Metastatic Breast Carcinoma in the Ovary (tissue), 3 donors: Measurements from ENCODE around the genes SETD2, COL7A1 and SLC26A6.

GRCh38 chr3:47121180-47122477 is 42.3 kb downstream of the SETD2 start:
- PRO-cap, 3 experiments, result no peak in any of the 3 experiments

DNA sequence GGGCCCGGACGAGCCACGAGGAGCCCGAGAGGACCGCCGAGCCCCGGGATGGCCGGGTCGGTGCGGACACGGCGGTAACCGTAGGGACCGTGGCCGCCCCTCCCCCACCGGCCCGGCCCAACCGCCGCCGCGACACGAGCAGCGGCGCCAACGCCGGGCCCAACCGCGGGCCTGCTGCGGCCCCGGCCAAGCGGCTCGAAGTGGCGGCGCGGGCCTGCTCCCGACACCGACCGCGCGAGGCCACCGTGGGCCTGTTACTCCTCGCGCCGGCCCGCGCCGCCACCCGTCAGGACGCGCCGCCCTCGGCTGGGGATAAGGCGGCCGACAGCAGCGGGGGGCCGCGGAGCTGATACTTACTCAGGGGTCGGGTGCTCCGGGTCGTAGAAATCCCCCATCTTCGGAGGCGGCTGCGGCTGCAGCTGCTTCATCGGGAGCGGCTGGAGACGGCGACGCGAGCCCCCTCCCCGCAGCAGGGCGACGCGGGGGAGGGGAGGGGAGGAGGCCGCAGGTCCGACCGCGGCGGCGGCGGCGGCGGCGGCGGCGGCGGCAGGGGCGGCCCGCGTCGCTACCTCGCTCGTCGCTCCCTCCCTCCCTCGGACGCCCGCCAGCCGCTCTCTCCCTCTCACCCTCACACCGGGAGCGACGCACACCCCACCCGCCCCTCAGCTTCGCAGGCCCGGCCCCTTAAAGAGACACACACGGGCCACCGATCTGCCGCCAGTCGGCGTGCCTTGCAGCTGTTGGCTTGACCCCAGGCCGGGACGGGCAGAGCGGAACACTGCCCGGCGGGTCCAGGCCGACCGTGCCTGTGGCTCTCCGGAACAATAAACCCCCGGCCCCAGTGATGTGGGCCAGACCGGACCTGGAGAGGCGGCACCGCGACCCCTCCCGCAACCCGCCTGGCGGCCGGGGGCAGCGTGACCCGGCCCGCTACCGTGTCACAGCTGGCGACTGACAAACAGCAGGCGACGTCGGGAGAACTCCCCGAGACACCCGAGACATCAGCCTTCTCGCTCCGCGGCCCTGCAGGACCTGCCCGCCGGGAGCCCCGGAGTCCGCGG is at the start of gene SETD2:
SETD2 (minus strand) TSS at position 617 of the 1,061 bp plus-strand sequence.
- PRO-cap, 3 experiments, result peak in 3 of 3 experiments; most common plus-strand start position 720 of the sequence (in 3); most common minus-strand start position 595 of the sequence (in 3)

- PRO-cap, 3 experiments, result no peak in any of the 3 experiments
These were observed 54.5 kb downstream of the KIF9 start for GRCh38 chr3:47228010-47228498.

GRCh38 chr3:47412403-47413483 is 31.9 kb downstream of the PTPN23 start:
- PRO-cap, 3 experiments, result no peak in any of the 3 experiments

- PRO-cap, 3 experiments, result no peak in any of the 3 experiments
These were observed 2.3 kb upstream of the ELP6 start for GRCh38 chr3:47515798-47516268.

DNA sequence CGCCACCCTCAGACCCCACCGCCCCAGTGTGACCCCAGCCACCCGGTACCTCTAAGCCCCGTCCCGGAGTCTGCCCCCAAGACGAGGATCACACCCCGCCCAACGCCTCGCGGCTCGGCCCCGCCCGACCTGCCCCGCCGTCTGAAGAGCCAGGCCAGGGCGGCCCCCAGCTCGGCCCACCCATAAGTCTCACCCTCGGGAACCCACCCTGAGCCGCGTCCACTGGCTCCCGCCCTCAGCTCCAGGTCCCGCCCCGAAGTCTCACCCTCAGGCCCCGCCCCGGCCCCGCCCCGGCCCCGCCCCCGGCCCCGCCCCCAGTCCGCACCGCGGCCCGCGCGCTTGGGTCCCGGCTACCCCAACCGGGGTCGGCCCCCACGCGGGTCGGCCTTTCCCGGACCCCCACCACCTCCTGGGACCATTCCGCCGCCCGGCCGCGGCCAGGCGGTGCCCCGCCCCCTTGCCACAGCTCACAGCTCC is 587 bp downstream of the CSPG5 start:
- PRO-cap, 3 experiments, result no peak in any of the 3 experiments

DNA sequence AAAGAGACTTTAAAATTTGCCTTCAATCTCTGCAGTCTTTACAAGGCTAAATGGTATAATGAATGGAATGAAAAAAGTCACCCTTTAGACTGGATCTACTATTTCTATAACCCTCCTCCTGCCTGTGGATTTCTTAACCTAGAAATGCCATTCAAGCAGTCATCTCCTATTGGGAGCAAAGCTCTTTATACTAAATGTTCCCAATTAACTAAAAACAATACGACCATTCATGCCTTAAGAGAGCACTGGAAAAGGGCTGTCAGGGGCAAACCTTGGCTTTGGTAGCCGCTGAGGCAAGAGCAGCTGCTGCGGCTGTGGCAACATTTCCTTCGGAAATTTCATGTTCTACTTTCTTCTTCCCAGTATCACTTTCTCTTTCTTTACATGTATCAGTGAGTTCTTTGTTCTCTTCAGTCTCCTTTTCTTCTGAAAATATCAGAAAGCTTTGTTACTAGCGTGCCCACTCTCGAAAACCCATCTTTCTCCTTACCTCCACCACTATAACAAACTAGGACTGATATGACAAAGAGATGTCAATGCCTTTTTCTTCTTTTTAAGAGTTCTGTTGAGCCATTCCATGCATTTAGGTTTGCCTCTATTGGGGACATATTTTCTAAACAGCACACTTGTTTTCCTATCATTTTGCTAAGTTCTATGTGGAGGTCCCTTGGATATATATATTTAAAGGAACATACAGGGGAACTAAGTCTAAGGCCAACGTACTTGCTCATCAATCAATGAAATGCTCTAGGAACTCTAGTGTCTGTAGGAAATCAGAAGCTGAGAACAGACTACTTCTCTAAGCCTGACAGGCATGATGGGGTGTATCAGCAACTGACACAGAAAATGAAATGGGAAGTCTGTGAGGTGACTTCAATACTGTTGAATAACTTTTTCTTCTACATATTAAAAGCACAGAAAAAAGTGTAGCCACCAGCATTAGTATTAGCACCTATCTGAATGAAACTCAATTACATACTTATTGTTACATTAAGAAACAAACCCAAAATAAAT is 56.6 kb upstream of the CSPG5 start:
- PRO-cap, 3 experiments, result no peak in any of the 3 experiments

GRCh38 chr3:47710314-47710887 is 71.3 kb downstream of the SMARCC1 start:
- PRO-cap, 3 experiments, result no peak in any of the 3 experiments

DNA sequence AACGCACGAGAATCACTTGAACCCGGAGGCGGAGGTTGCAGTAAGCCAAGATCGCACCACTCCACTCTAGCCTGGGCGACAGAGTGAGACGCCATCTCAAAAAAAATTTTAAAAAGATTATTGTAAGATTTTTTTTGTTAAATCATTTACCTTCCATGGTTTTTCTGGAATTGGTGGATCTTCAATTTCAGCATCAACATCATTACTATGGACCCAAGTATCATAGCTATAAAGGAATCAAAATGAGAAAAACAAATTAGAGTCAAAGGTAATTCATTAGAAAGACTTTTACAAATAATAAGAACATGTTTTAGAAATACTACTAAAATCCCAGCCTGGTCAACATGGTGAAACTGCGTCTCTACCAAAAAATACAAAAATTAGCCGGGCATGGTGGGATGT is 67.4 kb downstream of the SMARCC1 start:
- PRO-cap, 3 experiments, result no peak in any of the 3 experiments

DNA sequence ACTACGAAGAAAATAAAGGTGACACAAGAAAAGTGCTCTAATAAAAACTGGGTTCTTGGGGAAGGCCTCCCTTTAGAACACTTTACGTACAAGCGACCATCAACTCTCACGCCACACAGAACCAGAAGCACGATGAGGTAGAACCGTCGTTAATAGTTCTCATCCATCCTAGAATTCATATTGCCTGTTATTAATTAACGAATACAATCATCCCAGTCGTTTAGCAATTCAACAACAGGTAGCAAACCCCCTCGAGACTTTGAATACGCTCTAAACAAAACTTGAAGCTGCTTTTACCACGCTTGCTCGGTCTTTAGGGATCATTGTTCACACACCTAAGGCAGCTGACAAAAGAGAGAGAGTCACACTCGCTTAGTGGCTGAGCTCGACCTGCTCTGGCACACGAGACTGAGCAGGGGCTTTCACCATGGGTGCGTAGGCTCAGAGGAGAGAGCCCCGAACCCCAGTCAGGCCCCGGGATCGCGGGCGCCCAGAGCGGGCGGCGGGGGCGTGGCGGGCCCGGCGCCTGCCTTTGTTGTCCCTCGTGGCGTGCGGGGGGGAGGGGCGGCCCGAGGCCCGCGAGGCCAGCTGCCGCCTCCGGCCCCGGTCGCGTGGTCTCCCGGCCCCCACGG is 620 bp downstream of the SMARCC1 start:
- PRO-cap, 3 experiments, result peak in 3 of 3 experiments; most common plus-strand start position 323 of the sequence (in 1); most common minus-strand start position 504 of the sequence (in 3)

DNA sequence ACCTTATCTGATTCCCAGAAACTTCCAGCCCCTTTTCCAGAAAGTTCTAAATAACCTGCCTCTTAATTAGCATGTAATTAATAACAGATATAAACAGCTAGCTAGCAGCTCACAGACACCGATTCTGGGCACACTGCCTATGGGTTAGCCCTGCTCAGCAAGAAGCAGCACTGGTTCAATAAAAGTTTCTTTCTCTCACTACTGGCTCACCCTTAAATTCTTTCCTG is 54.2 kb downstream of the MAP4 start:
- PRO-cap, 3 experiments, result peak in 1 of 3 experiments; most common plus-strand start position 118 of the sequence (in 1)

- PRO-cap, 3 experiments, result no peak in any of the 3 experiments
These were observed 2.5 kb downstream of the MAP4 start for GRCh38 chr3:48013741-48014089.

DNA sequence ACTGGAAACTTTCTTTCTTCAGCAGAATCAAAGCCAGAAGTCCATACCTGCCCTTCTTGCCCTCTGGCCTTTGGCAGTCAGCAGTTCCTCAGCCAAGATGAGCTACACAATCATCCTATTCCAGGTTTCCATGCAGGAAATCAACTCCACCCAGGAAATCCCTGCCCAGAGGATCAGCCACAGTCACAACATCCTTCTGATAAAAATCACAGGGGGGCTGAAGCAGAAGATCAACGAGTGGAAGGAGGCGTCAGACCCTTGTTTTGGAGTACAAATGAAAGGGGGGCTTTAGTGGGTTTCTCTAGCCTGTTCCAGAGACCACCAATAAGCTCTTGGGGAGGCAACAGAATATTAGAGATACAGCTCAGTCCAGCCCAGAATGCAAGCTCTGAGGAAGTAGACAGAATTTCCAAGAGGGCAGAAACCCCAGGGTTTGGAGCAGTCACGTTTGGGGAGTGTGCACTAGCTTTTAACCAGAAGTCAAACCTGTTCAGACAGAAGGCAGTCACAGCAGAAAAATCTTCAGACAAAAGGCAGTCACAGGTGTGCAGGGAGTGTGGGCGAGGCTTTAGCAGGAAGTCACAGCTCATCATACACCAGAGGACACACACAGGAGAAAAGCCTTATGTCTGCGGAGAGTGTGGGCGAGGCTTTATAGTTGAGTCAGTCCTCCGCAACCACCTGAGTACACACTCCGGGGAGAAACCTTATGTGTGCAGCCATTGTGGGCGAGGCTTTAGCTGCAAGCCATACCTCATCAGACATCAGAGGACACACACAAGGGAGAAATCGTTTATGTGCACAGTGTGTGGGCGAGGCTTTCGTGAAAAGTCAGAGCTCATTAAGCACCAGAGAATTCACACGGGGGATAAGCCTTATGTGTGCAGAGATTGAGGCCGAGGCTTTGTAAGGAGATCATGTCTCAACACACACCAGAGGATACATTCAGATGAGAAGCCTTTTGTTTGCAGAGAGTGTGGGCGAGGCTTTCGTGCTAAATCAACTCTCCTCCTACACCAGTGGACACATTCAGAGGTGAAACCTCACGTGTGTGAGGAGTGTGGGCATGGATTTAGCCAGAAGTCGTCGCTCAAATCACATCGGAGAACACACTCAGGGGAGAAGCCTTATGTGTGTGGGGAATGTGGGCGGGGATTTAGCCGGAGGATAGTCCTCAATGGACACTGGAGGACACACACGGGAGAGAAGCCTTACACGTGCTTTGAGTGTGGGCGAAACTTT is 27.4 kb downstream of the ZNF589 start:
- PRO-cap, 3 experiments, result peak in 2 of 3 experiments; most common plus-strand start position 655 of the sequence (in 2); most common minus-strand start position 488 of the sequence (in 2)

- PRO-cap, 3 experiments, result no peak in any of the 3 experiments
These were observed 11.9 kb downstream of the PLXNB1 start for GRCh38 chr3:48417655-48418784.

DNA sequence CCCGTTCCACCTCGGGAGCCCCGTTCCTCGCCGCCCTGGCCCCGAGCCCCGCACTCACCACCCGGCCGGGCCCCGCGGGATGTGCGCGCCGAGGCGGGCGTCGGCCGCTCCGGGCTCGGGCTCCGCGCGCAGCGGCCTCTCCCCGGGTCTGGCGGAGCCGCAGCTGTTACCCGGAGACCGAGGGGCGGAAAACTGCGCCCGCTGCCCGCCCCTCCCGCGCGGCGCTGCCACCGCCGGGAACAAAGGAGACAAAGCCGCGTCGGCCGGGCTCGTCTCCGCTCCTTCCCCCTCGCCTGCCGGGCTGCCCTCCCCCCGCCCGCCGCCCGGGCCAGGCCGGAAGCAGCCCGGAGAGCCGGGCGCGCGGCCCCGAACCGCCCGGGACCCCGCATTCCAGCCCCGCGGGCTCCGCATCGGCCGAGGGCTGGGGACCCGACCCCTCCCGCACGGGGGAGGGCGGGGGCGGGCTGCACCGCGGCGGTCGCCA is 649 bp downstream of the PLXNB1 start:
- PRO-cap, 3 experiments, result peak in 3 of 3 experiments; most common plus-strand start position 336 of the sequence (in 2); most common minus-strand start position 443 of the sequence (in 3)

- PRO-cap, 3 experiments, result no peak in any of the 3 experiments
These were observed 905 bp upstream of the PLXNB1 start for GRCh38 chr3:48430761-48431220.

DNA sequence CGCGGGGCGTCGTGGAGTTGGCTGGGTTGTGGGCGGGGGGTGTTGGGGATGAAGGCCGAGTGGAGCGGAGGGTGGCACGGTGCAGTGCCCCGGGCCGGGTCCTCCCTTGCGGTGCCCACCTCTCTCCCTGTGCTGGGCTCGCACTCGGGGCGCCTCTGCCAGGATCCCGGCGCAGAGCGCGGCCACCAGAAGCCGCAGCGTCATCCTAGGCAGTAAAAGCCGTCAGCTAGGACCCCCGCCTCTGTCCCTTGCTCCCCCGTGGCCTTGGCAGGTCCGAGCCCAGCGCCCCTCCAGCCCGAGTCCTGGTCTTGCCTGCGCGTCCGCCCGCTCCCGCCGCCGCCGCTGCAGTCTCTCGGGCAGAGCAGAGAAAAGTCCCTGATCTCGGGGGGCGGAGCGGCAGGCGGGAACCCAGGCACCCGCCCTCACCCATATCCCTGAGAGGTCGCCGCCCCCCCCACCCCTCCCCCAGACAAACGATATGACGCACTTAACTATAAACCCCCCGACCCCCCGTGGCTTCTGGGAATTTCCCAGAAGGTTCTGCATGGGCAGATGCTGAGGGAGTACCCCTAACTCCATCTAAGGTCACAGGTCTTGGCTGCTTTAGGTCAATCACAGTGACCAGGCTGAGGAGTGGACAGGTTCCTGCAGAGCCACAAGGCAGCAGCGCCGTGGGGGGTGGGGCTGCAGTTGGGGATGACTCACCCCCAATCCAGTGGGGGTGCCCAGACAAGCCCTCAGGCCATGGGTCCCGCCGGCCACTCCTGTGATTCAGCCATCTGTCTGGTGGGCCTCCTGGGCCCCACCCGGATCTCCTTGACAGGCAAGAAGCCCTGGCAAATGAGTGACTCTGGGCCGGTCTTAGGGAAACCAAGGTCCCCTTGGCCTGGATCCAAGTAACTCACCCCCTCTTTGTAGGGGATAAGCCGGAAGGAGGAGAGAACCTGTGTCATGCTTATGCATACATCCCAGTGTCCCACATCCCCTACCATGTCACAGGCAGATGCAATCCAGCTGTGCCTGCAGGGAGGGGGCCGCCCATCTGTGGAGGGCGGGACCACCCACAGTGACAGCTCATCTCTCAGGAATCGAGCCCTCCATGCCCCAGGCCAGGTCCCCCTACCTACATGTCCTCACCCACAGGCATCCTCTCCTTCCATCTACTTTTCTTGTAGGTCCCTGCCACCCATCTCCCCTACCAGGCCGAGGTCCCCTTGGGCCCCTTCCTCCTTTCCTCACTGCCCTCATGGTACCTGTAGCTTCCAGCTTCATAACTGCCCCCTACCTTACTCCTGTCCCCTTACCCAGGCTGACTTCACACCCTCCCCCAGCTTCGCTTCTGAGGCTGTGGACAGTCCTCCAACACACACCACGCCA is at the start of gene COL7A1:
COL7A1 (minus strand) TSS at position 374 of the 1,377 bp plus-strand sequence.
- PRO-cap, 3 experiments, result peak in 3 of 3 experiments; most common minus-strand start position 344 of the sequence (in 3)

- PRO-cap, 3 experiments, result peak in 1 of 3 experiments; most common plus-strand start chr3:48598923 (in 1)
These were observed 3.8 kb upstream of the COL7A1 start for GRCh38 chr3:48598617-48599631.

DNA sequence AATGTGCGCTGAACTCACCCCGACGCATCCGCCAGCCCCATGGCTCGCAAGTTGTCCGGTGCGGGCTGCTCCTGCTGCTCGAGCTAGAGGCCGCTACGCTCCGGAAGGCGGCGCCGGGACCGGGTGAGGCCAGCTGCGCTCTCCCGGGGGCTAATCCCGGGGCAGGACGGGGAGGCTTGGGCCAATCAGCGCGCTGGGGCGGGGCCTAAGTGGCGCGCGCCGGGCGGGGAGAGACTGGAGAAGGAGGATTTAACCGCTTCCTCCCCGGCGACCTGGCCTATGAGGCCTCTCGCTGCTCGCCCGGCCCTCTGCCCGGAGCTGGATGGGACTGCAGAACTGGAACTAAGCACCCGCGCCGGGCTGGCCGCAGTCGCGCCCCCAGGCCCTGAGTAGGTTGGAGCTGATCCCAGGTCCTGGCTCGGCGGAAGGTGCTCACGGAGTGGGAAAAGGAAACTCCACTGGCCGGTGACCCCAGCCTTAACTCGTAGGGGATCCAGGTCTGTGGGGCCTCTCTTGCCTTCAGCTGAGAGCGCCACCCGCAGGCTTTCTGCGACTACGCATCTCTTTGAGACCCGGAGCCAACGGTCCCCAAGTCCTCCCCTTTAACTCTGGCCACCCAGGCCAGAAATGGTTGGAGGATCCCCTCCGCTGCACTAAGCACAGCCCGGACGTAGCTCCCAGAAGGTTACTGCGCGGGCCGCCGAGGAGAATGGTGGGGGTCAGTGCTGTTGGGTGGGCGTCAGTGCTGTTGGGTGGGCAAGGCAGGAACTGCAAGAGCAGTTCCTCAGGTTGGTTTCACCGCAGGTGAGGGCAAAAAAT is at the start of gene SLC26A6:
SLC26A6 (minus strand) TSS at position 109 of the 819 bp plus-strand sequence.
- PRO-cap, 3 experiments, result peak in 3 of 3 experiments; most common plus-strand start position 267 of the sequence (in 2); most common minus-strand start position 57 of the sequence (in 3)

DNA sequence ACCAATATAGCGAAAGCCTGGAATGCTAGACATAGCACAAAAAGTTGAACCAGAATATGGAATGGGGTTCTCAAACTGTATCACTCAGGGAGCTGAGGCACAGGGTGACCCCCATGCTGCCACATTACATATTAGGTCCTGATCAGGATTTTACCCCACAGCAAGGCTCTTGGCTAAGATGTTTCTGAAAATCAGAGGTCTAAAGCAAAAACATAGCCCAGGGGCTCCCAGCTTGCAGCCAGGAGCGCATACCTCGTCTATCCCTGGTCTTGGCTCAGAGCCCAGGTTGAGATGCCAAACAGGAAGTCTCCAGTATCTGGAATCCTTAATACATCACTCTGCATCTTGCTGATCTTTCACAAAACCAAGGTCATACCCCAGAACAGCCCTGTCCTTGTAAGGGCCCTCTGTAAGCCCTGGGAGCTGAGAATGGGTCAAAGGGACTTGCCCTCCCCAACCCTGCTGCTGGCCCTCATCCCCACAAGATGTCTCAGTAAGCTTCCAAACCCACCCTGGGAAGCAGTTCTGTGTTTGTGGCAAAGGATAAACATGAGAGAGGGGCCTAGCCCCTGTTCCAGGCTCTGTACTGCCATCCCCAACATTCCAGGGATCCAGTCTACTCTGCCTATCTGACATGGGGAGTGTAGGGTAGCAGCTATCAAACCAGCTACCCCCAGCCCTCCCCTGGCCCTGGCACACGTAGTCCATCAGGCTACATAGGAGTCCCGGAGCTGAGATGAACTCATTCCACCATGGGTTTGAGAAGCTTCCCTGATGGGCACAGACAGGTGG is 2.4 kb downstream of the NCKIPSD start:
- PRO-cap, 3 experiments, result no peak in any of the 3 experiments